Parietal lobe (tissue), 2 donors: Measurements from ENCODE around the gene NTNG2.

DNA sequence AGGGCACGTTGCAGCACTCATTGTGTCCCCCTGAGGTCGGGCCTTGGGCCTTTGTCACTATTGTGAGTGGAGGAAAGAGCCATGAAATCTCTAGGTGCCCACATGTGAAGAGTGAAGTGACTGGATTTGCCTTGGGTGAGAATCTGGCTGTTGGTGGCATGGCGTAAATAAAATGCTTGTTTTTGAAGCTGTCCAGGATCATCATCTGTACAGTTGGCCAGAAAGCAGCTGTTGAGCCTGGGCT lies 27.6 kb downstream of the PRRC2B start:
- RAMPAGE, long total RNA, result no peak

- RAMPAGE, long total RNA, result no peak
Measured at GRCh38 chr9:131467448-131468346, 35.0 kb upstream of the POMT1 start.

- RAMPAGE, long total RNA, result no peak
Measured at GRCh38 chr9:131475737-131477011, 26.5 kb upstream of the POMT1 start.

DNA sequence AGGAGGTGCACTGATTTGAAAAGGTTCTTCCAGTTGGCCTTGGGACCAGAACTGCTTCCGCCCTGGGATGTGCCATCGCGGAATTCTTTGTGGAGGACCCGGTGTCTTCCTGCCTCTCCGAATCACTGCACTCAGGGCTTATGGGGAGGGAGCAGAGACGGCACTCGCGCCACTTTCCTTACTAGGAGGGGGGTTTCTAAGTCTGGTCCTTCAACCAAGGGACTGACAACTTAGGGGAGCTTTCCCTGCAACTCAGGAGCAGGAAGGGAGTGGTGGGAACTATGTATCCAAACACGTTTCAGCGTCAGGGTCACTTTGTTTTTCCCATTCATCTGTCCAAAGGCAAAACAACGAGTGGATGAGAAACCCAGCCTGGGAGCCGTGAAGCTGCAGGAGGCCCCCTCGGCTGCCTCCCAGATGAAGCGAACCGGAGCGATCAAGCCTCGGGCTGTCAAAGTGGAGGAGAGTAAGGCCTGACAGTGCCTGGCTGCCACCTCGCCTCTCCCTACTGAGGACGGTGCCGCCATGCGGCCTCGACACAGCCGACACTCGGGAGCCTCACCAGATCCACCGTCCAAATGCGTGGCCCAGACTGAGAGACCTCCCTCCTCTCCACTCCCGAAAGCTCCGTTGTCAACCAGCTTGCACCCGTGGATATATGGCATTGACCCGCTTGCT lies 7.2 kb upstream of the POMT1 start:
- RAMPAGE, long total RNA, result no peak

- RAMPAGE, long total RNA, result no peak
Measured at GRCh38 chr9:131497646-131498684, 4.8 kb upstream of the POMT1 start.

DNA sequence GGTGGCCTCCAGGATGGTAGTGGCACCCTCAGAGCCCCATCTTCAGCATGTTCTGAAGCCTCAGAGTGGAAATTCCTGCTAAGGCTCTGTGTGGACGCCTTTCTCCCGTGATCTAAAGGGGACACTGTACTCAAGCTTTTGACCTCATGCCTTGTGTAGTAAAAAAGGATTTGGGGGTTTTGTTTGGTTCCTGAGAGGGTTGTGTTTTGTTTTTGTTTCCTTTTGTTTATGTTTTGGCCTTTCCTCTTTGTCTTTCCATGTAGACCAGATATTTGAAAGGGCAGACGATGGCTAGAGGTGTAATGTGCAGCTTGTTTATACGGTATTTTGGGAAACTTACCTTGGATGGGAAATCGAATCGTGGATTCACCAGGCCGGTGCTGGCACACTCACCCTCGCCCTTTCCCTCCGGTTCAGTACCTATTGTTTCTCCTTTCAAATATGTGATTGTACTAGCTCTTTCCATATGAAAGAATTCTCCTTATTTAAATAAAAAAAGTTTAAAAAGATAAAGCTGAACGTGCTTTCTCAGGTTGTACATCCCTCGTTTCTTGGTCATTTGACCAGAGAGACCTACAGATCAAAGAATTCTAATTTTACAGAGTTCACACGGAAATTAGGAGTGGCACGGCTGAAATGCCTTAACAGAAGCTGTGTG lies 2.9 kb upstream of the POMT1 start:
- RAMPAGE, long total RNA, result no peak

DNA sequence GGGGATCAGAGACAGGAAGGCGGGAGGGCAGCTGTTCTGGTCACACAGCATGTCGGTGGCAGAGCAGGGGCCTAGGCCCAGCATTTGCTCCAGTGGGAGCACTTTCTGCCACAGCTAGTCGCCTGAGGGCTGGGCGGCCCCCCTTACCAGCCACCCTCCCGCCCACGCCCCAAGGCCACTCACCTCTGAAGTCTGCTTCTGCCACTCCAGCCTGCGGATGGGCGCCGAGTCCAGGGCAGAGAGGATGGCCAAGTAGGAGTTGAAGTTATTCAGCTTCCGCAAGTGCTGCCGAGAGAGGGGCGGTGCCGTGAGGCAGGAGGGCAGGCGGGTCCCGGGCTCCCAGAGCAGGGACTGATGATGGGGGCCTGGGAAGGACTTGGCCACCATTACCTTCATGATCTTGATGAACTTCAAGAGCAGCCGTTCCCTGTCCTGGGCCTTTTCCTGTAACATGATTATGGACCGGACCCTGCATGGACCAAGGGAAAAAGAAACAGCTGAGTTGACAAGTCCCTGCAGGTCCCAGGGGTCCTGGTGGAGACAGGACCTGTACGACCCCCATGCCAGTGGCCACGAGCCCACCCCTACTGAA lies 38.9 kb downstream of the PRRT1B start:
- RAMPAGE, long total RNA, result no peak

DNA sequence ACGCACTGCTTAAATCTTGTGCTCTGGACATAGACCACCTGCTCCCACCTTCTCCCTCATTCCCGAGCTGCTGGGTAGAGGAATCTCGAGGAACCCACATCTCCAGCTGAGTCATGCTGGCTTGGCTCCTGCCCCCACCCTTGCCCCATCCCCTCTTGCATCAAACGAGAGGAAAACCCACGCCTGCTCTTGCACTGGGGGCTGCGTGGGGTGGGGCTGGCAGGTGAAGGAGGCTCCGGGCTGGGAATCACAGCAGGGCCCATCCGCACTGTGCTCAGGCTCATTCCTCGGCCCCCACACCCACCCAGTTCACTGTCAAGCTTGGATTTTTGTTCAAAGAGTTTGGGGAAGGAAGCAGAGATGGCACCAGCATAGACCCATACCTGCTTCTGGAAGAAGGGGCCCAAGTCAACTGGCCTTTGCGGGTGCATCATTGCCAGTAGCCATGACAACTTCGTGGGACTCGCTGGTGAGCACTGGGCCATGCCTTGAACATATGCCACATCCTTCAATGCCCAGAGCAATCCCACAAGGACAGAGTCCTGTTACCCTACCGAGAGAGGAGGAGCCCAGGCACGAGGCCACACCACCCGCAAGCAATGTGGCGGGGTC lies 48.3 kb downstream of the PRRT1B start:
- RAMPAGE, long total RNA, result no peak

DNA sequence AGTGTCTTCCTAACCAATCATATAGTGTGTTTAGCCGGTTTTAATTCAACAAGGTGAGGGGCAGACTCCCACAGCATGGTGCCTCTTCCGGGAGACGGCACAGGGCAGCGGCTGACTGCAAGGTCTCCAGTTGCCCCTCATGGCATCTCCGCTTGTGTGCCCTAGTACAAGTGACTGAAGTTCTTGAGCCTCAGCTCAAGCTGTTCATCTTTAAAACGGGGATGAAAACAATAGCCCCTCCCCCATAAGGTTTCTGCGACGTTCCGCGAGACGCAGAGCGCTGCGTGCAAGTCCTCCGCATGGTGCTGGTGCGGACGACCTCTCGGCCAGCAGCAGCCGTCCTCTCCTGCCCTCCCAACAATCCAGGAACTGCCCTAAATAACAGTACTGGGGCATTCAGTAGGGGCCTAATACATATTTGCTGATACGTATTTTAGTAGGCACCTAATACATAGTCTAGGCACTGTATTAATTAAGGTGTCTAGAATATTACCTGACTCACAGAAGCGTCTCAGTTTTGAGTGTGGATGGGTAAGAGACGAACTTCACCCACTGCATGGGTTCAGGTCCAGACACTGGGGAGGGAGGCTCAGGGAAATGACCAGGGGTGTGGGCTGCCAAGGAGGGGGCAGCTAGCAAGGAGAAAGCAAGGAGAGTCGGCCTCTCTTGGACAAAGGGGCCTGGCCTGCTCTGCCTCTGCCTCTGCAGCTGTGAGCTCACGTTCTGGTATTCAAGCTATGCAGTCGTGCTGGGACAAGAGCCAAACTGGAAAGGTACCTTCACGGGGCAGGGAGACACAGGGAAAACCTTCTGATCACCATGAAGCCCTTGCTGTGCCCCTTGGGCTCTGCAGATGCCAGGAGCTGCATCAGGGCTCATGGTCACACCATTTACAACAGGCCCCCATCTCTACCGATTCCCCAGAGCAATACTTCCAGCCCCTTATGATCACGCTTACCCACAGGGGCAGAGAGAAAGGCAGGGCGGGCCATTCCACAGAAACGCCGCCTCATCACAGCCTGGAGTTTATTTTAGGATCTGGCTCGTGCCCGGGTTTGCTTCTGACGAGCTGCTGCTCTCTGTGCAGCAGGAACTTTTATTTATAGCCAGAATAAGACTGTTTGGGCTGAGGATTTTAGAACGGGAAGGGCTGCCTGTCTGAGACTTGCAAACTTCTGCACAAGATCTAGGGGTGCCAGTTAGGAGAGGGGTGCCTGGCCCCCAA lies 63.0 kb downstream of the PRRT1B start:
- RAMPAGE, long total RNA, result no peak

GRCh38 chr9:131612971-131613273 lies 67.6 kb downstream of the PRRT1B start:
- RAMPAGE, long total RNA, result no peak

DNA sequence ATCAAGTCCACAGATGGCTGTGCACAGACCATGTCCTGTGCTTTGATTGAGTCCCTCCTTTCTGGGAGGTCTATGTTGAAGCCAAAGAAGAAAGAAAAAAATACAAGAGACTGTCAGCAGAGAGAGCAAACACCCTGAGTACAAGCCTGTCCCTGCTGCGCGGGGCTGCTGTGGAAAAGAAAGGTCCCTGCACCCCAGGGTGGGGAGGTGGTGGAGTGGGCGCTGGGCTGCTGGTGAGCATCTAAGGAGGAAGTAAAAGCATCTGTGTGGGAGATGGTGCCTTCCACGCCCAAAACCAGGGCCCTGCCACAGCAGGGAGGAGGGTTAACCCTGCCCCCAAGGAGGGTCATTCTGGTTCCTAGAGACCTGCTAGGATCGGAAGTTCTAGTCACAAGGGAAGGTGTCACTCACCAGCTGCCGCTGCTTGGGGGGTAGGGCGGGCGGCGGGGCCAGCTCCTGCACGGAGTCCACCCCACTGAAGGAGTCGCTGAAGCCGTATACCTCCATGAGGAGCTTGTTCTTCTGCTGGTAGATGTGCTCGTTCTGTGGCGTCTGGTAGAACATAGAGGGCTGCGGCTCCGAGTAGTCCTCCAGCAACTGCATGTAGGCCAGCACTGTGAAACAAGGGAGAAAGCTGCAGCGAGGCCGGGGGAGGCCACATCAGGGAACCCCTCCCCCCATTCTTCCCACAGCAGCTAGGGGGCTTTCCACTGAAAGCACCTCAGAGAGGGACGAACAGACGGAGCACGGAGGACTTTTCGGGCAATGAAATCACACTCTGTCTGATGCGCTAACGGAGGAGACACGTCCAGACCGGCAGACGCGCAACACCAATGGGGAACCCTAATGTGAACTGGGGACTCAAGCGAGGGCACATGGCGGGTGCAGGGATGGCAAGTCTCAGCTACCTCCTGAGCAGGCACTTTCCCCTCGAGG lies 76.3 kb downstream of the PRRT1B start:
- RAMPAGE, long total RNA, result no peak

GRCh38 chr9:131666660-131667139 lies 73.2 kb downstream of the RAPGEF1 start:
- RAMPAGE, long total RNA, result no peak

DNA sequence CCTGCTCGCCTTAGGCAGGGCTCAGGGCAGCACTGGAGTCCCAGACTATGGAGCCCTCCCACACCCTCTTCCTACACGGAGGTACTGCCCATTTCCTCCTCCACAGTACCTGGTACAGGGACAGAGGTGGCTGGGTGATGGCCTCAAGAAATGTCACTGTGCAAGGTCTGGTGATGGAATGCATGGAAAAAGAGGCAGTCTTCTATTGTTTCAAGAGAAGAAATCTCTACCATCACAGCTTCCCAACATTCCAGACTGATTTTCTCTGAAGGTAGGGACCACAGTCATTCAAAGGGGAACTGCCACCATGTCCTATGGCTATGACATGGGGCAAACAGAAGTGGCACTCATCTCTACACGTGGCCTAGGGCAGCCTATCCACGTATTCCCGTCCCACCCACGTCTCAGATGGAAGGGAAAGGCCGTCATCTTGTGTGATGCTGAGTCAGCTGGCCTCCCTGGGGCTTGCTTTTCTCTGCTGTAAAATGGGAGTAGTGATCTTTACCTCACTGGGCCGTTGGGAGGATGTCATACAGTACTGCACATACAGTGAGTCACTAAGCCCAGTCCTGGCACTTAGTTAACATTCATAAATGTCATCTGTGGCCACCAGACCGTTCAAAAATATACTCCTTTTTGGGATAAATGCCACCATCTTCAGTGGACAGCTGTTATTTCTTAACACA lies 72.4 kb downstream of the RAPGEF1 start:
- RAMPAGE, long total RNA, result no peak

DNA sequence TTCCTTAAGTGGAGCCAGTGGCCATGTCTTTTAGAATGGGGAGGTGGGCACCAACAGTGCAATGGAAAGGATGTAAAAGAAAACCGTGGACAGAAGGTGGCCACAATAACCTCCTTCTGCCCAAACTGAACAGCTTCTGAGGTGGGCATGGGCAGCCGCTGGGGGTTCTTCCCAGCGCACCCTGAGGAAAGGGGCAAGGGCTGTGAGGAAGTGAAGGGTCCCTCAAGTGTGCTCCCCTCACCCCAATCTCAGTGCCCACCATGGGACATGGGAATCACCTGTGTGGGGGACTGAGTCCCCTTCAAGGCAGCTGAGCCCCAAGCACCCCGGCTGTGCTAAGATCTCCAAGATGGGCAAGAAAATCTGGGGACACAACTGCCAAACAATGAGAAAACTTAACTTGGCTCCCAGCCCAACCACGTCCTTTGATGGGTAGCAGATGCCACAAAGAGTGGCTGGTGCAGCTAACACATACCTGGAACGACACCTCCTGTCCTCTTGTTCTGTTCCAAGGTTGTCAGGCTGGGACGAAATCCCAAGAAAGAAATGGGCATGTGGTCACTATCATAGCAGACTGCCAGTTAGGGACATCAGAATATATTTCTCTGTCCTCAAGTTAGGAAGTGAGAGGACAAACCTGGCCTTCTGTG lies 63.7 kb downstream of the RAPGEF1 start:
- RAMPAGE, long total RNA, result no peak

DNA sequence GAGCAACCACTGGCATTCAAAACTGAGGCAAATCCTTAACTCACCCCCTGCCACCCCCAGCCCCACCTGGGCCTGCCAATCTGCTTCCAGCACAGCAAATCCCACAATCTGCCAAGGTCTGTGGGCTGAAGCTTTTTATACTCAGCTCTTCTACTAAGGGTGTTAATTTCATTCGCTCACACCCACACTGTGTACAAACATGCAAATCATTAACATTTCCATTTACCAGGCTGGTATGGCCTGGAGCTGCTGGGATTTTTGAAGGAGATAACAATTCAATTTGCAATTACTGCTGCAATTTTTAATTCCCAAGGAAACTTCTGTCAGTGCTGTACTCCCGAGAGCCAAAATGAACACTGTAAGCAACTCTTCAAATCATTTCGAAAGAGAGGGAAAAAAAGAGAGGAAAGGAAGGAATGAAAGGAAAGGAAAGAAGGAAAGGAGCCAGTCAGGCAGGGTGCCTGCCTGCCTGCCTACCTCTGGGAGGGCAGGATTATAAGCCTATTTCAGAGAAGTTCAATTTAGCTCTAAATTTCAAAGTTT lies 35.5 kb downstream of the RAPGEF1 start:
- RAMPAGE, long total RNA, result no peak

- RAMPAGE, long total RNA, result no peak
Measured at GRCh38 chr9:131705625-131706327, 34.1 kb downstream of the RAPGEF1 start.

- RAMPAGE, long total RNA, result no peak
Measured at GRCh38 chr9:131716822-131717384, 23.0 kb downstream of the RAPGEF1 start.

DNA sequence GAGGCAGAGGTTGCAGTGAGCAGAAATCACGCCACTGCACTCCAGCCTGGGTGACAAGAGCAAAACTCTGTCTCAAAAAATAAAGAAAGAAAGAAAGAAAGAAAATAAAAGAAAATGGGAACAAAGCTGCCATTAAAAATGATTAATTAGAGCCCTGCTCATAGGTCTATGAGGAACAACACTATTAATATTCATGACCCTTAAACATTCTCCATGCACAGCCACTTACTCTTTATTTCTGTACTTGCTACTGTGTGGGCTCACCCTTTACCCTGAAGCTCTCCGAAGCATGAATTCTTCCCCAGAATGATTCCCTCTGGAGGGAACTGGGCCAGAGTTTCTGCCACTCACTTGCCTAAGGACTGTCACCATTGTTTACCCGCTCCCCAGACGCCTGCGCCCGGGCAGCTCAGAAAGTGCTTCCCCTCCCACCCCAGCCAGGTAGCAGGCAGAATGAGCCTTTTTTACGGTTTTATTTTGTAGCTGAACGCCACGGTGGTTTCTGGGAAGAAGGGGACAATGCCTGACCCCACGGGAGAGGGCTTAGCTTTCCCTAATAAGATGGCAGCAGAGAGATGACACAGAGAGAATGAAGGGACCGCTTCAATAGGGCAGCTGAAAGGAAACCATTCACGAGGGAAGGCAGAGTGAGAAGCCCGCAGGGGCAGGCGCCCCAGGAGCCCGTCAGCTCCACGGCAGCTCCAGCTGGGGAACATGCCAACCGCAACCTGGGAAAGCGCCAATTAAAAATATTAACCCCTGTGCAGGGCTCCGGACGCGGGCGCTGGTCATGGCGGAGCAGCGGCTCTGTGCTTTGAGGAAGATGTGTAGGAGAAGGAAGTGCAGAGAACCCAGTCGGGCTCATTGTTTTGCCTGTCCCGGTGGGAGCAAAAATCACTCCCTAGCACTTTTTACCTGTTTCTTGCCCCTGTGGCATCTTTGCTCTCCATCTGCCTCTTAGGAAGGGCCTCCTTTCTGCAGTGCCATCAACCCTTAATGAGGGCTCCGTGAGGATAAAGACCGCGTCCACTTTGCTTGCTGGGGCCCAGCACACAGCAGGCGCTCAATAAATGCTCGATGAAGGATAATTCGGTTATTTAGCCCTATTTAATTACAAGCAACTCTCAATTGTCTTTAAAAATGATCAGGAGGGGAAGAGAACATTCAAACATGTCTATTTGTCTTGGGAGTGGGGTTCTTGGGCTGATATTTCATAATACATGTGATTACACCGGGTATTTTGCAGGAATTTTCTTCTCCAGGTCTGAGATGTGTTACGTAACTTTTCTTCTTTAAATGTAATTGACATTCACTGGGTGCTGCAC lies 20.3 kb upstream of the NTNG2 start:
- RAMPAGE, long total RNA, result no peak

DNA sequence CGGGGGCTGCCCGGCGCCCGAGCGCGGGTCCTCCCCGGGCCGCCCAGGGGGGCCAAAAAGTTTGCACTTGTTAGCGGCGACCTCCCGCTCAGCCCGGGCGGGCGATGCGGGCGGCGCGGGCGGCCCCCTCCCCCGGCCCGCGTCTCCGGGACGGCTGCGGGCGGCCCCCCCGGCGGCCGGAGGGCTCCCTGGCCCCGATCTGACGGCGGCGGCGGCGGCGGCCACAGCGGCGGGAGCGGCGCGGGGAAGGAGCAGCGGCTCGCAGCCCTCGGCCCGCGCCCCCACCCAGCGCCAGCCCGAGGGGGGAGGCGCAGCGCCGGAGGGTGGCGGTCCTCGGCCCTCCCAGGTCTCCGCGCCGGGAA lies at the start of gene NTNG2:
NTNG2 (plus strand) TSS at position 197 of the 362 bp plus-strand sequence.
- RAMPAGE, long total RNA, result no peak

GRCh38 chr9:132240717-132241824 lies 79.2 kb downstream of the NTNG2 start:
- RAMPAGE, long total RNA, result no peak